Omental fat pad (tissue), 4 donors: ENCODE data around the genes RHEX and SRGAP2.

DNA sequence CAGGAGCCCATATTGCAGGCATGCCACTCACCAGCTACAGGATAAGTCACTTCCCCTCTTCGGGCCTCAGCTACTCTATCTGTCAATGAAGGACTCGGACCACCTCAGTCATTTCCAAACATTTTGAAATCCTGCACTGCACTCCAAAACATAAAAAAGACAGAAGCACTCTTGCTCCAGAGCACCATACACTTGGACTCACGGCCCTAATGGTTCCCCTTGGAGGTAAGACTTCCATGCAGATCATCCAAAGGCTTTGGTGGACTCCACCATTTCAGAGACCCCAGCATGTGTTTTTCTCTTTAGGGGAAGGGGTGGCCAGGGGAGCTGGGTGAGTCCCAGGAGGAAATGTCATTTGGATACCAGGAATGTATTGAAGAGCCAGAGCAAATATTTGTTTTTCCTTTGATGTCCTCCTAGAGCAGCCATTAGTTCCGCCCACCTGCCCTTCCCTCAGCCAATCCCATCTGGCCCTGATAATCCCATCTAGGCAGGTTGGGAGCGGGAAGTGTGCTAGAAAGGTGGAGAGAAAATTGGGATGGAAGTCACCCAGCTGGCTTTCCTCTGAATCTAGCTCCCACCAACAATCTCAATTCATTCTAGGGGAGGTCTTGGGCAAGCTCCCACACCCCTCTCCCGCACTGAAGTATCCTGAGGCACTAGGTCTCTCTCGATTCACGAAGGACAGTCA lies 3.0 kb downstream of the NUAK2 start:
- PRO-cap, result no peak
- RAMPAGE, long total RNA, 4 experiments, result no peak in any of the 4 experiments

DNA sequence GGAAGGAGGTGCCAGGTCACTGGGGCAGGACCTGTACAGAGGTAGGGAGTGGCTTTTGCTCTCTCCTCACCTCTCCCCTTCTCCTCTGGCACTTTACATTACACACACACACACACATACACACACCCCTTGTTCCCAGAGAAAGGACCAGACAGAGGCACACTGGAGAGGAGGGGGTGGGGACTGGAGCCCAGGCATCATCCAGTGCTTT lies 4.5 kb downstream of the KLHDC8A start:
- PRO-cap, result no peak
- RAMPAGE, long total RNA, 4 experiments, result no peak in any of the 4 experiments

DNA sequence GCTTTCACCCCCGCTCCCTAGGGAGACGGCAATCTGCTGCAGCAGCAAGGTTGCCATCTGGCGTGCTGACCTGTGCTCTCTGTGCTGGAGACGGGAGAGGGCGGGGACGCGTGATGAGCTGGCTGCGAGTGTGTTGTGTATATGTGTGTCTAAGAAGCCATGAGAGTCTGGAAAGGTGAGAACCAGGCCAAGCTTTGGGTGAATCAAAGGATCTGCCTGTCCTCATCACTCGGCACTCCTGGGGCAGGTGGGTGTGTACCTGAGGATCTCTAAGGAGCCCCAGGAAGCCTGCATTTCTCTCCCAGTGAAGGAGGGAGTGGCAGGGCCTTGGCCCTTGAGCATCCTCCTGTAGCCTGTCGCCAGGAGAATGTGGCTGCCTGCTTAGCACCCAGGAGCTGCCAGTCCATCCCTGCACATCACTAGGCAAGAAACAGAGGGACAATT lies 4.2 kb downstream of the KLHDC8A start:
- PRO-cap, result no peak
- RAMPAGE, long total RNA, 4 experiments, result no peak in any of the 4 experiments

DNA sequence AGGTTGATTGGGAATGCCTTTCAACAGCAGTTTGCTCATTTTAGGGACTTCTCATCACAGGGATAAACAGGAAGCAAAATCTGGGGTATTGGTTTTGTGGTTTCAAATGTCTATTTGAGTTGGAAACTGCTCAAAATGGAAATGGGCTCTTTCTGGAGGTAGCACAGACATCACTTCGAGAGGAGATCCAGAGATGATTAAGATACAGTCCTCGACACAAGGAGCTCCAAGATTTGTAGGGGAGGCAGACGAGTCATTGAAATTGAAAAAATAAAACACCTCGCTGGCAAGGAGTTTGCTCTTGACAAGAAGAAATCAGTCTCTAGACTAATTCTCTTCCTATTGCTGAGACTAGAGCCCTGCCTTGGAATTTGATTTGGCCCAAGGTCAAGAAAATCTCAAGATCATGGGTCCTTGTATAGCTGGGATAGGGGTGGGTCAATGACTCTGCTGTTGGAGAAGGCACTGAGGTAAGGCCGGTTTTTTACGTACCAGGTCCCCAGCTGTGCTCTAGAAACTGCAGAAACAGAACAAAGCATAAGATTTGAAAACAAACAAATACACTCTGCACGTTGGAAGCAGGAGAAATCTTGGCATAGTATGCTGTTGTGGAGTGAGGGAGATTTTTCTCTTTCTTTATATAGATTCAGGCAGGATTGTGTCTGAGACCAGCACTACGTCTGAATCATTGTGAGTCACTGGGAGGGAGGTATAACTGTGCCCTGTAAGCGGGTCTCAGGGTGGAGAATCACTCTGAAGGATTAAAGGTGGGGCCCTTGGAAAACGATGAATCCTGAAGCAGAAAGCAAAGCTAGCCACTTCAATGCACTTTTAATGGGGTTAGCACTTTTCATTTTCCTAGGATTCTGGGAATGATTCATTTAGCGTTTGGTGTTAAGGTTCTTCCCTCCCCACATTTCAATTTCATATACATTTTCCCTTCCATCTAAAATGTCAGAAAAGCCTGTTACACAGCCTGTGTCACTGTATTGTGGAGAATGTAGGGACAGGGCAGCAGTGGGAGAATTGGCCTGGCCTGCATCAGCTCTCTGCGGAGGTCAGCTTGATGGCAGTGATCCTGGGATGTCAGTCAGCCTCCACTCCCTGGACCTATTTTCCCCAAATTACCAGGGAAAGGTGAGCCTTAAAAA lies 17.9 kb upstream of the KLHDC8A start:
- PRO-cap, result no peak
- RAMPAGE, long total RNA, 4 experiments, result no peak in any of the 4 experiments

DNA sequence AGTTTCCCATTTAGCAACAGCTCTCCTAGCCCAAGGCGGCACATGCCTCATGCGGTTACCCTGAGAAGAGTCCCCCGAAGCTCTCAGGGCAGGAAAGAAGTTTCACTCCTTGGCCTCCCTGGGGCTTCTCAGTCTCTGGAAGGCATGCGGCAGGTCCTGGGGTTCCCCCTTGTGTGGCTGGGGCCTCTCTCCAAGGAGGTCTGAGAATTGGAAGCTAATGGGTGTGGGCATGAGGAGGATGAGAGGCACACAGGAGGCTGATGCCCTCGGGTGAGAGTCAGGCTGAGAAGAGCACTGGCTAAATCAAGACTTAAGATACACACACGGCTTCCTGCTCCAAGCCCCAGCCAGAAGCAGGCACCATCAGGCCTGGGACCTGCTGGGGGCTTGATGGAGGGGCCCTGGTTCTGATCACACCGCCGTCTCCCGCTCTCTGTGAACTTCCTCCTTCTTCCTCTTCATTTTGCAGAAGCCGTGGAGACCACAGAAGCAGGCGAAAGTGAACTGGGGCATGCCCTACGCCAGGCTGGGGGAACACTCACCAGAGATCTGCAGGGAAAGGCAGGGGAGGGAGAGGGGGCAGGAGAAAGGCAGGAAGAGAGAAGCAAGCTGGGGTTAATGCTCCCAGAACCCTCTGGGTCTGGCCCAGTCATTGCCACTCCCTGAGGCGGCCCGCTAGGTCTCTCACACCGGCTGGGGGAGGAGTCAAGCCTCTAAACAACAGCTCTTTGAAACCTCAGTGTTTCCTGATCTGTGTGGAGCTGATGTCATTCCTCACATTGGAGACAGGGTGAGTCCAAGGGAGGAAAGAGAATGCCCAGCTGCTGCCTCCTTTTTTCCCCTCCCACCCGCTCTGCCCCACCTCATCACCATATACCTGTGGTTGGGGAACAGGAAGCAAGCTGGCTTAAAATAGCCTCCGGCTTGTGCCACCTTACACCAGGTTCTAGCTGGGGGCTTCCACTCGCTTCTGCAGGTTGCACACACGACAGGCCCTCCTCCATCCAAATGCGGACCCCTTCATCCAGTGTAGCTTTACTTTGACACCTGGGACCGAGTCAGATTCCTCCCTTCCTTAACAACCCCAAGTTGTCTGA lies 15.0 kb downstream of the BLACAT1 start:
- PRO-cap, result no peak
- RAMPAGE, long total RNA, 4 experiments, result no peak in any of the 4 experiments

DNA sequence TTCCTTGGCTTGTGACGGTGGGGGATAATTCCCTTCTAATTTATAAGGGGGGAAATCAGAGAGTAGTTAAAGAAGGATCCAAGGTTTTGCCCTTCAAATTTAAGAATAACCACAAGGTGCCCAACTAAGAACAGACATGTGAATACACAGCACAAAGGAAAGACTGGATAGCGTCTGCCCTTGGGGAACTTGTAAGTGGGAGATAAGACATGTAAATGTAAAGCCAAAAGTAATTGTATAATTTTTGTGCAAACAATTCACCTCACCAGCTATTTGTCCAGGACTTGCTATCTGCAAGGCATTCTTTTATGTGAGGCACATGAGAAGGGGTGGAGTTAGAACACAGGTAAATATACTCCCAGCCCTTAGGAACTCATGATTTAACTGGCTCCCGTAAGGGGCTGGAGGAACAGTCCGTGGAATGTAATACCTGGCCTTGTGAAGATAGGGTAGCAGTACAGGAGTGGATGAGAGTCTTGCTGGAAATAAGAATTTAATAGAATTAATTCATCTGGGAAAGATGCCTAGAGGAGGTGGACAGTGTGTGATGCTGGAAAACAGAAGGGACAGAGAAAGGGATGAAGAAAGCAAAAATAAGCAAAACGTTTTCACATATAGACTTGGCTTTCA lies 3.0 kb upstream of the MFSD4A start:
- PRO-cap, result no peak
- RAMPAGE, long total RNA, 4 experiments, result no peak in any of the 4 experiments

DNA sequence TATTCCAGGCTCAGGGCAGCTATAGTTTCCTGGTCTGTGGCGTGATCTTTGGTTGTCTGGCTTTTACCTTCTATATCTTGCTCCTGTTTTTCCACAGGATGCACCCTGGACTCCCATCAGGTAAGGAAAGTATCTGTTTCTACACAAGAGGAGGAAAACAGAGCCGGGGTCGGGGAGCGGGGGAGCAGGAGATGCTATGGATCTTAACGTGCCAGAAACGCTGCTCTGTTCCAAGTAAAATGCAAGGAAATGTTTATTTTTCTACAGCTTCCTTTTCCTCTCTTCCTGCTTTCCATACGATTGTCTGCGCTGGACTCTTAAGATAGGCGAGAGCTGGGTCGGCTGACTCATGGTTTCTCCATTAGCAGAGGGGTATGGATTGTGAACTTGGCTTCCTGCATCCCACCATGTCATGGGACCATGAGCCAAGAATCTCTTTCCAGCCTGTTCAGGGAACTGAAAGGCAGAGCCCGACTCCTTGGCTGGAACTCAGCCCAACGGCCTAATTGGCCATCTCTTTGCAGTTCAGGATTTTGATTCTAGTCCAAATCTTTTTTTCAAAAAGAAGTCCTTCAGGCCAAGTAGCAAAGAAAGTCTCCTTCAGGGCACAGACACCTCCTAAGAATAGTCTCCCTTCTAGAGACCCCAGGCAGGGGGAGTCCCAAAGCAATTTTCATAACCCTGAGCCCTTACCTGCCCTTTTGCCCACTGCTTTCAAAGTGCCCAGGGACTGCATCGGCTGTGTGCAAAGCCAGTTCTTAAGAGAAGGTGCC lies 30.5 kb downstream of the MFSD4A start:
- PRO-cap, result no peak
- RAMPAGE, long total RNA, 4 experiments, result no peak in any of the 4 experiments

- PRO-cap, result no peak
- RAMPAGE, long total RNA, 4 experiments, result no peak in any of the 4 experiments
These were observed 19.3 kb downstream of the ELK4 start for GRCh38 chr1:205612322-205613028.

GRCh38 chr1:205671889-205672458 lies 8.3 kb downstream of the SLC45A3 start:
- PRO-cap, result no peak
- RAMPAGE, long total RNA, 4 experiments, result no peak in any of the 4 experiments

- PRO-cap, result no peak
- RAMPAGE, long total RNA, 4 experiments, result no peak in any of the 4 experiments
These were observed 4.4 kb downstream of the SLC45A3 start for GRCh38 chr1:205675786-205676417.

- PRO-cap, result no peak
- RAMPAGE, long total RNA, 4 experiments, result no peak in any of the 4 experiments
These were observed 29.6 kb downstream of the NUCKS1 start for GRCh38 chr1:205720194-205721051.

DNA sequence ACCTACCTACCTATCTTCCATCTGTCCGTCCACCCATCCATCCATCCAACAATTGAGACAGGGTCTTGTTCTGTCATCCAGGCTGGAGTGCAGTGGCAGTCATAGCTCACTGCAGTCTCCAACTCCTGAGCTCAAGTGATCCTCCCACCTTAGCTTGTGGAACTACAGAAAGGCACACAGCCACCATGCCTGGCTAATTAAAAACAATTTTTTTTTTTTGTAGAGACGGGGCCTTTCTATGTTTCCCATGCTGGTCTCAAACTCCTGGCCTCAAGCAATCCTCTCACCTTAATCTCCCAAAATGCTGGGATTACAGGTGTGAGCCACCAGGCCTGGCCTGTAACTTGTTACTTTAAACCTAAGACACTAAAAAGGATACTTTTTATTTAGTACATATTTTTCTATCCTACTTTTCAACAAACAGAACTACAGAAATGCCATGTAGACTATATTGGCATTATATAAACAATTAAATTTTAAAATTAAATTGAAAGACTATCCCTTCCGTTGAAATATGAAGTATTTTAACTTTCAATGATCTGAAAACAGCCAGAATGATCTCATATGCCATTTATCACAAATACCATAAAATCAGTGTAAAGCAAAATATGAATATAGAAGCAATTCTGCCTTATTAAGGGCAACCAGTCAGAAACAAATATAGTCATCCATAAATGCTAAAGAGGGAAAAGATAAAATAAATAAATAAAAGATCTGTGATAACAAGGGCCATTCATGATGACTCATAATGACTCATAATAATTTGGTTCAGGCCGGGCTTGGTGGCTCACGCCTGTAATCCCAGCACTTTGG lies 15.9 kb downstream of the NUCKS1 start:
- PRO-cap, result no peak
- RAMPAGE, long total RNA, 4 experiments, result no peak in any of the 4 experiments

DNA sequence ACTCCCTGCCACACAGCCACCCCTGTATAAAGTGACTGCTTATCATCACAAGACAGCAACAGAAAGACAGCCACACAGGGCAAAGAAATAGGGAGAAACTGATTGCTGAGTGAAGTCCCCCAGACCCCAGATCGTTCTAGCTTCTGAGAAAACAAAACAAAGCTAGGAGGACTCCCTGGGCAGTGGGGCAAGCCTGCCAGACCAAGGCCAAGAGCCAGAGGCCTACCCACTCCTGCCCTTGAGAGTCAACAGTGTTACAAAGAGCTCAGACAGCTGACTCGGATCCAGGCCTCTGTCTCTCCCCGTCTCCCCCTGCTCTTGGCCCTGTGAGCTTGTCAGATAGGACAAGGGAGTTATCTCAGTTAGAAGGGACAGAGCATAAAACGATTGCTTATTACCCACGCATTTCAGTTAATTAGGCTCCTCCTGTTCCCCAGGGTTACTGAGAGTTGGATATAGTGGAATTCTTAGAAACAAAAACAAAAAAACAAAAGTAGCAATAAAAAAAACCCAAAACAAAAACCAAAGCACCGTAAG lies 1.4 kb downstream of the SLC41A1 start:
- PRO-cap, result no peak
- RAMPAGE, long total RNA, 4 experiments, result no peak in any of the 4 experiments

GRCh38 chr1:206052575-206053670 lies at the start of gene RHEX:
Gene RHEX (plus strand): TSS chr1:206053173.
- PRO-cap, result no peak
- RAMPAGE, long total RNA, 4 experiments, result no peak in any of the 4 experiments

GRCh38 chr1:206175593-206175795 lies 27.1 kb downstream of the FAM72A start:
- PRO-cap, result no peak
- RAMPAGE, long total RNA, 4 experiments, result no peak in any of the 4 experiments

DNA sequence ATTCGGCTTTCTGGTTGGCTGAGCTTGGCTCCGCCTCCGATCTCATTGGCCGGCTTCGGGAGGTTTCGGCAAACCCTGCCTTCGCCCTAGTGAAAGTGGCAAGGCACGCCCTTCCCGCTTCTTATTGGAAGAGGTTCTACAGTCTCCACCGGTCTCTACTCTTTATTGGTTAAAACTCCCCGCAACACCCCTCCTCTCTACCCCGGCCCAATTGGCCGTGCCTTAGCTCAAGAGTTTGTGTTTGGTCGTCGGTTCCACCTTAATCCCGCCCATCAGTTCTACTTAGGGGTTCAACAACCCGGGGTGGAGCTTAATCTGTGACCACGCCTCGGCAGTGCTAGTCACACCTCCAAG lies 331 bp upstream of the SRGAP2 start:
- PRO-cap, result no peak
- RAMPAGE, long total RNA, 4 experiments, result no peak in any of the 4 experiments

- PRO-cap, result no peak
- RAMPAGE, long total RNA, 4 experiments, result start-site peak on the plus strand in 1 of 4 experiments, at chr1:206203529-206203556 at its widest, 404 reads per replicate
These were observed at the start of gene SRGAP2 for GRCh38 chr1:206203387-206203943. Gene SRGAP2 (plus strand): TSS chr1:206203541.

DNA sequence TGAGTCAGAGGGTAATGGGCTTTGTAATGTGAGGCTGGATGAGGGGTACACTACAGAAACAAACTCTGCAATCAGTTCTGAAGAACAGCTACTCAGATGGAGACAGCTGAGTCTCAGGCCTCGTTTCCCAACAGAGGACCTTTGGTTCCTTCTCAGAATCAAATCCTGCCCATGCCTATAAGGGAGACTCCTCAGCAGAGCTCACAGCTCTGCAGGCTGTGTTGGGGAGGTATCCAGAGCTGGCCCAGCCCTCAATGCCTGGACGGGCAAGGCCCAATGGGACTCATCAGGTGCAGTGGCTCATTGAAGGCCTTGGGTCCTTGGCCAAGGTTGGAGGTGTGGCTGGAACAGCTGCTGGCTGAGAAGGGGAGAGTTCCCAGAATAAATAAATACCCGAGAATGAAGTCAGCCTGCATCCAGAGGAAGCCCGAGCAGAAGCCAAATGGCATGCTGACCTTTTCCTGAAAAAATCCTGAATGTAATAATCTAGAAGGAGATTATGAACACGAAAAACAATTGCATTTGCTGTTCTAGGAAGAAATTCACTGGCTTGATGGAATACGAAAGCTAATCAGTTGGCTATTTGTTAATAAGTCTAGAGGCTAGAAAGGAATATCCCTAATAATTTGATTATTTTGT lies 25.2 kb upstream of the IKBKE start:
- PRO-cap, result no peak
- RAMPAGE, long total RNA, 4 experiments, result no peak in any of the 4 experiments

DNA sequence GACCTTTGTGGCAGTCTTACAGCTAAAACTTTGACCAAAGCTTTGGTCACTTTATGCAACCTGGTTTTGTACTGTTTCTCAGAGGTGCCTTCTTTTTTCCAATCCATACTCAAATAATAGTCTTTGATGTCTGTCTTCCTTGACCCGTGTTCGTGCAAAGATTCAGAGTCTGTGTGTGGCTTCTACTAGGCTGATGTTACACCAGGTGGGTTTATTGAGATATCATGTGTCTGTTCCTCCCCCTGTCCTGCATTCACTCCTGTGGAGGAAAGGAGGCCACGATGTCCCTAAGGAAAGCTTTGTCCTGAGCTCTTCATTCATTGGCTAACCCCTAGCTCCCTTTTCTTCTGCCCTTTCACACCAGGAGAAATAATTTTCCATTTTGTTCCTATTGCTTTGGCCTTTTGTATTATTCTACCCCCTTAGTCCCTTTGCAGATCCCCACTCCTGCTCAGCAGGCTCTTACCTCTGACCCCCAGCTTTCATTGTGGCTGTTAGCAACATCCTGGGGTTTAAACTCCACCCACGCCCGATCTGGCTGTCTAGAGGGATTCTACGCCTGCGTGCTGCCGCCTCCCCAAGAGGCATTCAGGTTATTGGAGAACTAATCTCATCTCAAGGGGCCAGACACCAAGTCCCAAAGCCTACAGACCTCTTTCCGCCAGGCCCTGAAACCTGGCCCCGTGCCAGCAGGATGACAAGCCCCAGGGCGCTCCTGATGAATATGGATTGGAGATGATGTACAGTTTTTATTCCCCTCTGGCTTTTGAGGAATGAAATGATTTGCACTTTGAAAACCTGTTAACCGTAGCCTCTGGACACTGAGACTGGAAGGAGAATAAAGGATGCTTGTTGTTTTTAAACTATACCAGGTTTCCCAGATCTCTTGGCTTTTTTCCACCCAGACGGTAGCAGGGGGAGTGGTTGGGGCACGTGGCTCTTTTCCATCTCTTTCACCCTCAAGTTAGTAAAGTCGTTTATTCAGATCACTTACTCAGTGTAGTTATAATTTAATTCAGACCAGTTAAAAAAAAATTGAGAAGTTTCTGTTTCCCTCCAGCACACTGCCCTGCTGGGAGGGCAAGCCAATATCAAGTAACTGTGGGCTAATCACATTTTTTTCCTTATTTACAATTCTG lies 14.6 kb upstream of the IKBKE start:
- PRO-cap, result no peak
- RAMPAGE, long total RNA, 4 experiments, result no peak in any of the 4 experiments

GRCh38 chr1:206470724-206471491 lies 632 bp downstream of the IKBKE start:
- PRO-cap, result no peak
- RAMPAGE, long total RNA, 4 experiments, result no peak in any of the 4 experiments